Cardiac septum (tissue), 1 donor: ENCODE measurements around the genes ZFP42 and TRIML2.

DNA sequence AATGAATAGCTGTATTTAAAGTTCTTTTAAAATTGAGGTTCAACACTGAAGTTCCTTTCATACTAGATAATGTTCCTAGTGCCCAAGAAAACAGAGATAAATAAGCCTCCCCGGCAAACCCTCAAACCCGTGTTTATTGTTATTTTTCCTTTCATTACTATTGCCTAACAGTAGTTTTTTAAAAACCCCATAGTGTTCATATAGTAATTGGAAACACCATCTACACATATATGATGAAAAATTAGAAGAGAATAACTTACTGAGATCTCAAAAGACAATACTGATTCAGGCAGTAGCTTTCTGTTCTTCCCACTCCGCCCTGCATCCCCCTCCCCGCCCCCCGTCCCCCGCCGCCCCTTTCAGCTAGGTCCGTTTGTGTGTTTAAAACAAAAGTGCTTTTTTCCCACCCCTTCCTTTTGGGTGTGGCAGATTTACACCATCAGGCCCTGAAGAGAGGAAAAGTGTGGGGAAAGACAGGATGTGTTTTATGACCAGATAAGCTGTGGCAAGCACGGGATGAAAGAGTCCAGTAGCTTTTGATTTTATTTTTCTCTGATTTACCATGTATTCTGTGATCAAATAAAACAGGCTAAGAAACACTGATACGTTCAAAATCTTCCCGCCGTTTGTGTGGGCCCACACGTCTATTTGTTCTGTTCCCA, 11.0 kb downstream of the LRP2BP start:
- PRO-cap: bidirectional peak, plus-strand start at position 488 of the sequence, minus-strand start at position 296 of the sequence

- PRO-cap: bidirectional peak, plus-strand start at chr4:185504696, minus-strand start at chr4:185504535
Observed at GRCh38 chr4:185504349-185505326, 30.7 kb downstream of the PDLIM3 start.

- PRO-cap: no peak
Observed at GRCh38 chr4:185539685-185540074, 4.4 kb upstream of the PDLIM3 start.

DNA sequence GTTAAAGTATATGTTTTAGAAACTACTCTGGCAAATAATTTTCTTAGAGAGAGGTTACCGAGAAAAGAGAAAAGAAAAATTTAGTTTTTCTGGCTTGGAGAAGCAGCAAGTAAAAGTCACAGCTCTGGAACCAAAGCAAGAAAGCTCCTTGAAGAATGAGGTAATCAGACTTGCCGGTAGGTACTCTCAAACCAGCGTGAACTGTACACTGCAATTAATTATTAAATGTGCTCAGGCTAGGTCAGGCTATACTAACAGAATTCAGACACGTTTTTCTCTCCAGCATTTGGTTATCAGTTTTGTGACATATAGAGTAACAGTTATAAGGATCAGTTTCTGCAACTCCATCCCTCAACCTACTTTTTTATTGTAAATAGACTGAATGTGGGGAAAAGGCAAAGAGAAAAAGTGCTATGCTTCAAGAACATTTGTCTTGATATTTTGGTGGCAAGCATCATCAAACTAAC, 92.8 kb downstream of the SORBS2 start:
- PRO-cap: no peak

- PRO-cap: no peak
Observed at GRCh38 chr4:185726934-185727490, 85.0 kb downstream of the SORBS2 start.

DNA sequence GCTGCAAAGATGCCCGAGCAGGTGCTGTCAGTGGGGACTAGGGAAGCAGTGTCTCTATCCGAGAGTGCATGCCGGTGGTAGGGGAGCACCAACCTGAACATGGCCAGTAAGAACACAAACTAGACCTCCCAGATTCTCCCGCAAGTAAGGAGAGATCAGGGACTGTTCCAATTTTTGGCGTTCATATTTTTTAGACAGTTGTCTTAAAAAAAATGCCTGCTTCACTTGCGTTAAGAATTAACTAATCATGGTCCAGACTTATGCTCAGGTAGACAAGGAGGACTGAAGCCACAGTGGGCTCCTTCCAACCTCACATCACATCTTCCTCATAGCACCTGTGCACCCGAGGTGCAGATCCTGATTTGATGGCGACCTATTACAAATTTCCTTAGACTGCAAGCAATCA, 66.8 kb downstream of the SORBS2 start:
- PRO-cap: no peak

DNA sequence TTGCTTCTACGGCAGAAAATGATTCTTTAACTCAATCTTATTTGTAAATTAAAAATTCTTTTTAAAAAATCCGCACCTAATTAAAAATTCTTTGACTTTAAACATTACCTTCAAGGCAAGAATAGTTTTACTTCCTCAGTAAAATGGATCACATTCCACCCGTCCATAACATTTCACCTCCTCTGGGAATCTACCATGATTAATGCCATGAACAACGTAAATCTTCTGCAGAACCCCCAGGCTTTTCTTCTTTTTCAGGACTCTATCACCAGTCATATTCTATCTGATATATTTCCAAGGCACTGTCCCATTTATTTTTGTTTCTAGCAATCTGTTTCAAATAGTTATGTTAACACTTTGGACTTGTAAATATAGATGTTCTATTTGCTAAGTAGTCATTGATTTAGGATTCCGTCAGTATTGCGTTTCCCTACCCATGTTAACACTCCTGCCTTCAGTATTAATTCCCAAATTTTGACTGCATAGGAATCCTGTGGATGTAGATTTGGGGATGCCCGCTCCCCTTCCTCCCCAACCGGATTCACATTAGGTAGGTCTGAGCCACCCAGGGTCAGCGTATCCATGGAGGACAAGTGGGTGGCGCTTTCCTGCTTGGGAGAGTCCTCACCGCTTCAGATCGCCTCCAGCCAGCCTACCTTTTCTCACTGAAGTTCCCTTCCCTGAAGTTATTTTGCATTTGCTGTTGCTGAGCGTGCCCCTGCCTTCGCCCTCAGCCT, 1.0 kb upstream of the SORBS2 start:
- PRO-cap: no peak

DNA sequence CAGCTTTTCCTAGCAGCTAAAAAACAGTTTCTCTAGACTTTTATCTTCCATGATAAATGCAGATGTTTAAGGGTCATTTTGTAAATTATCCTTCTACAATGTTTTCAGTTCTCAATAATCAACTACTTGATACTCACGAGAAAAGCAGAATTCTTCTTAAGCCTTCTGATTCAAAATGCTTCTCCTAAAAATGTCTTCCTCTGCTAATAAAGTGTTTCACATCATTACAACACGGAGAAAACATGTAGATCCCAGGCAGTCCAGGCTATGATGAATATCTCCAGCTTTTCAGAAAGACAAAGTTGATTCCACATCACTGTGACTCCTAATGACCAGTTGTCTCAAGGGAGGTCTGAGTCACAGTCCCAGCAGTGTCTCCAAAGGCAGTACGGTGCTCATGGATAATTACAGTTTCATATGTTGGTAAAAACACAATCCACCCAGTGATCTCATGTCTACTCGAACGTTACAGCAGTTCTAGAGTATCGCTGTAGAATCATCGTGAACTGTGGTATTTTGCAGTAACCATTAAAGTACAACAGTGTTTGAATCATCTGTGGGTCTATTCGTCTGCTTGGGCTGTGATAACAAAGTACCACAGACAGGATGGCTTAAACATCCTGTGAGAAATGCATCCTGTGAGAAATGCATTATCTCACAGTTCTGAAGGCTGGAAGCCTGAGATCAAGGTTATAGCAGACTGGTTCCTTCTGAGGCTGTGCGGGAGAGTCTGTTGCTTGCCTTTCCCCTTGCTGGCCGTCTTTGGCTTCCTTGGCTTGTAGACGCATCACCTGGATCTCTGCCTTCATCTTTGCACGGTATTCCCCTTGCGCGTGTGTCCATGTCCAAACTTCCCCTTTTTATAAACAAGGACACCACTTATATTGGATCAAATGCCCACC, 121.1 kb upstream of the SORBS2 start:
- PRO-cap: unidirectional peak, minus-strand start at position 276 of the sequence

- PRO-cap: unidirectional peak, plus-strand start at chr4:186144881; unidirectional peak, plus-strand start at chr4:186144943; unidirectional peak, minus-strand start at chr4:186145200
Observed at GRCh38 chr4:186144392-186145261, 46.7 kb upstream of the CYP4V2 start.

DNA sequence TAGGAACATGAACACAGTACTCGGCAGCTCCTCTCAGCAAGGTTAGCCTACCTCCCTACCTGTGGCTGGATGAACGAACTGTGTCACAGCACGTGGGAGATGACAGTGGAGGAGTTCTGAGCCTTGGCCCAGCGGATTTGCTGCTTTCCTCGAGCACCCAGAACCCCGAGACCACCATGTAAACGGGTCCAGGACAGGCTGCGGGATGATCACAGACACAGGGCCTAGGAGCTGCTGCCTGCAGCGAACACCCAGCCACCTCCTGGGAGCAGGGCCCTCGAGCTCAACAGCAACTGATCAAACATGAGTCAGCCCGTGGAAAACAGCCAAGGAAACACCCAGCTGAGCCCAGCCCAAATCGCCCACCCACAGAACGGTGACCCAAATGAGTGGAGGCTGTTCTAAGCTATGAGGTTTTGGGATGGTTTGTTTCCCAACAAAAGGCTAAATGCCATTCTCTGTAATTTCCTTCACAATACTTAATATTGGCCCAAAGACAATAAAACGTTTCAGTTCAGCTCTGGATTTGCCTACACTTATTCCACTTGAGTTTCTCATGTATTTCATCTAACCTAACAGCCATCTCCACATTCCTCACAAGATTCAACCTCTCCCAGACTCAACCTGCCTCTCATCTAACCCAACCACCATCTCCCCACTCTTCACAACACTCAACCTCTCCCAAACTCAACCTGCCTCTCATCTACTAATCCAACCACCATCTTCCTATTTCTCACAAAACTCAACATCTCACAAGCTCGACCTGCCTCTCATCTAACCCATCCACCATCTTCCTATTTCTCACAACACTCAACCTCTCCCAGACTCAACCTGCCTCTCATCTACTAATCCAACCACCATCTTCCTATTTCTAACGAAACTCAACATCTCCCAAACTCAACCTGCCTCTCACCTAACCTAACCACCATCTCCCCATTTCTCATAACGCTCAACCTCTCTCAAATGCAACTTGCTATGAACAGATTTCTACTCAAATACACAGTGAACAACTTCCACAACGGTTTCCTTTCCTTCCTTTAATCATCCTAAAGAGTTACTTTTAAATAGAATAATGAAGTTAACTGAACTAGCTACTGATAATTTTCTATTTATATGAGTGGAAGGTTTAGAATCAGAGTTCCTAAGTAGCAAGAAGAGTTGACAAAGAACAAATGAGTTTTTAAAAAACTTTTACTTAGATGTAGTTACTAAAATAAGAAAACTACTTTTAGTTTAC, 29.9 kb downstream of the FAT1 start:
- PRO-cap: unidirectional peak, minus-strand start at position 261 of the sequence

DNA sequence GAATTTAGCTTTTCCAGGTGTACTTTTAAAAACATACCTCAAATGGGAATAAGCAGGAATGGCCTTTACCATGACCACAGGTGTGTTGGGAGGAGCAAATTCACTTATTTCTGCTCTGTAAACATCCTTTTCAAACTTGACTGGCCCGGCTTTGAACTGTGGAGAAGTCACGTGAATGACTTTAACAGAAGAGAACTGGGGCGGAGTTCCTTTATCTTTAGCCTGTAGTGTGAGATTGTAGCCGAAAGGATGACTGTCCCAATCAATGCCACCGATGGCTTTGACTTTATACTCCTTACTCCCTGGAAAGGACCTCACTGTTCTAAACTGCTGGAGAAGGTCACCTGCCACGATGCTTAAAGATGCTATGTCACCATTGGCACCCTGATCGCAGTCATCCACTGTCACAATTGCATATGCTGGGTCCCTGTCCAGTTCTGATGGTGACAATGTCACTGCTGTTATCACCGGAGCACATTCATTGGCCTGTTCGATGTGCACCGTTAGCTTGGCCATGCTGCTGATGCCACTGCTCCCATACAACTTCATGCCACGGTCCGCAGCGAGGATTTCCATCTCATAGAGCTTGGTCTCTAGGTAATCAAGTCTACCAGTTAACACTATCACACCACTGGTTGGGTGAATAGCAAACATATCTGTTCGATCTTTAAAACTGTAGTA, 14.9 kb downstream of the FAT1 start:
- PRO-cap: no peak

DNA sequence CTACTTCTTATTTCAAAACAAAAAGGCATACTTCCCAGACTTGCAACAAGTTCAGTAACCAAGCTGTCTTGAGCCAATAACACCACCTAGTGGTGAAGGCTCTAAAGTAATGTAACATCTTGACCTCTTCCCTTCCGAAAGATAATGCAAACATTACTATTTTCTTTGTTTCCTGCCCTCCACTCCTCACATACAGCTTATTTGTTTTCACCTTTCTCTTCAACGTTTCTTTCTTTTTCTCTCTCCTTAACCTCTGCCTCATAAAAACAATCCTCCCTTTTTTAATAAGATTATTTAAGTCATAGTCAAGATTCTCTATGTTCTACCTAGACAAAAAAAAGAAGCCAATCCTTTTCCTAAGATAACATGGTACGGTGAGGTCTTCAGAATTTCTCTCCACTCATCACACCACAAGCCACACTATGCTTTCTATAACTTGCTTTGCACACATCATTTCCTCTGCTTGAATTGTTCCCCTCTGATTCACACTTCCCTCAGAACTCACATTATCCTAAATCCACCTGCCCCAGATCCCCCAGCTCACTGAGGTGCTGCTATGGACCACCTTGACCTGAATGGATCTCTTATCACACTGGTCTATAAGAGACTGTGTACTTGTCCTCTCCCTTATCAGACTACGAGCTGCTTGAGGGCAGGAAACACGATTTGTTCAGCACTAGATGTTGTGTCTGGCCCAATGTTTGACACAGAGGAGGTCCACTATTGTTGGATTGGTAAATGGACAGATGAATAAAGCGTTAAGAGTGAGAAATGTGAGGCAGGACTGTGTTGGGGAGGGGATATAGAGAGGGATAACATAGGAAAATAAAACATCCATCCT, 3.4 kb downstream of the FAT1 start:
- PRO-cap: no peak

DNA sequence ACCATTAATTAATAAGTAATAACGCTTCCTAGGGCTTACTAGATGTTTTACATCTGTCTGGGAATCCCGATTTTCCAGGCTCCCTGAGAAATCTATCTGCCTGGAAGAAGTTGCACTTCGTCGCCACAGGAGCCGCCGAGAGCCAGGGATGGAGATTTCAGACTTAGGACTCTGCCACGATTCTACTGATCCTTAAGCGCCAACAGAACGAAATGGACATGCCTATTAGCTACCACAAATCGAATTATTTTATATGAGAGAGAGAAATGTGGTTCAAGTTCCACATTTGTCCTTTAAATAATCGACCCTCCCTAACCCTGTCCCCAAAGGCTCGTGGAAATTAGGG, 1.8 kb upstream of the FAT1 start:
- PRO-cap: no peak

GRCh38 chr4:186754725-186755723, 31.4 kb upstream of the FAT1 start:
- PRO-cap: no peak

GRCh38 chr4:186840083-186840939, 116.7 kb upstream of the FAT1 start:
- PRO-cap: unidirectional peak, minus-strand start at chr4:186840379; bidirectional peak, plus-strand start at chr4:186840777, minus-strand start at chr4:186840446

- PRO-cap: no peak
Observed at GRCh38 chr4:186901728-186902160, 178.1 kb upstream of the FAT1 start.

DNA sequence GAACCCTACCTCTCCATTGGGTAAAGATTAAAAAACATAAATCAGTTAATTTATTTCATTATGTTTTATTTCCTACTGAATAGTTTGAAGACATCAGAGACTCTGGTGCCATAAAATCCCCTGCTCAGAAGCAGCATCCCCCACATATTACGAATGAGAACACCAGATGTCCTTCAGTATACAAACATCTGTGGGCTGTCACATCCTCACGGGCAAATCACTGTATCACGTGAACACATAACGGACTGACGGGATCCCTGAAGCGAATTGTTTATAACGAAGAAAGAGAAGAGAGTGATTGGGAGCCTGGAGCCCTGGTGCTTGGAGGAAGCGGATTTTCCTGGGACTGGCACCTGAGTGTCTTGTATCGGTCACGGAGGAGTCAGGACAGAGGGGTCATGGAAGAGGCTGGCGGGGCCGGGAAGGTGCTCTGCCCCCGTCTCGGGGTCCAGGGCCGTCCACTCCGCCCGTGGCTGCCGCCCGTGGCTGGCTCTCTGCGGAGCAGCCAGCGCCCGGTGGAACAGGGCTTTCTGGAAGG, 452.7 kb upstream of the FAT1 start:
- PRO-cap: unidirectional peak, plus-strand start at position 274 of the sequence

DNA sequence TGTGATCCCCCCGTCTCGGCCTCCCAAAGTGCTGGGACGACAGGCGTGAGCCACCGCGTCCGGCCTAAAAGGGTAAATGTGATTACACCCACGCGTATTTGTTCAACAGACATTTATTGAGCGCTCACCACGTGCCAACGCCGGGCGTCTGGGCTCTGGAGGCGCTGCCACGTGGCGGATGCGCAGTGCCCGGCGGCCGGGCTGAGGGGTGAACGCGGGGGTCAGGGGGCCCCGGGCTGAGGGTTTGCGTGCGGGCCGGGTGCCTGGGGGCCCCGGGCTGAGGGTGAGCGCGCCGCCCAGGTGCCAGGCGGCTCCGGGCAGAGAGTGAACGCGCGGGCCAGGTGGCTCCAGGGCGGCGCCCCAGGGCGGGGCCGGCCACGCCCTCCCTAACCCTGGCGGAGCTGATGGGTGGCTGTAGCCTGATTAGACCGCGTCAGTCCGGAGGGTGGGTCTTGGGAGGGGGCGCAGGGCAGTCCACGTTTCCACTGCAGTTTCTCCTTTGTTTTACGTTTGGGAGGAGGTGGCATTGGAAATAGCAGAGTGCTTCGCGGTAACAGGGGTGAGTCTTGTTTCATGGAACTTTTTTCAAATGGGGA, at the start of gene ZFP42:
TSS of gene ZFP42 (plus strand) at position 490 of the 596 bp plus-strand sequence.
- PRO-cap: no peak

GRCh38 chr4:188109195-188109760, at the start of gene TRIML2:
TSS of gene TRIML2 (minus strand) at chr4:188109603.
- PRO-cap: no peak

DNA sequence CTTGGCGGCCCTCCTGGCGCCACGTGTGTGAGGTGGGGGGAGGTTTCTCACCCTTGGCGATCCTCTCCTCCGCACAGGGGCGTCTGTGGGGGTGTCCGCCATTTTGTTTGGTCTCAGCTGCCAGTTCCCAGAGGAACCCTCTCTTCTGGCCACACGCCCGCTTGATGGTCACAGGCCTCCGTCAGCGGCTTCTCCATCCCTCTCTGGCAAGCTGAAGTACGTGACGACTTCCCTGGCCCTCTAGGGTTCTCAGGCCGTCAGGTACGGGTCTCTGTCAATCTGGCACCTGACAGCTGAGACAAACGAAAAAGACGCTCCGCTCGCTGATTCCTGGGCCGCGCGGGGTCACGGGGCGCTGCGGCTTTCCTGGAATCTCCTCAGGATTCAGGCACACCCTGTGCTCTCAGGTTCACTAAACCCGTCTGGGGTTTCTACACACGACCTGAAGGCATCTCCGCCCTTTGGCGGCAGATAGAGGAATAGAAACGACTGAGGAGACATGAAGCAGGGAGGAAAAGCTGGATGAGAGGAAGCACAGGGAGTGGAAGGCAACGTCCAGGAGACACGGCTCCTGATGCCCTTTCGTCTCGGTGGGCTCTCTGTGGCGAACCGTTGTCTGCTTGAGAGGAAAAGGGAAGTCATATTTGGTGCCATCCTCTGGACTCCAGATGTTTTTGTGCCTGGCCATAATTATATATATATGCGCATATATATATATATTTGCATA, 272.8 kb downstream of the TRIML1 start:
- PRO-cap: no peak